Right ventricle myocardium (tissue), 1 donor: ENCODE measurements around a stretch of chr2.

GRCh38 chr2:69356-70169 lies 23.3 kb upstream of the FAM110C start:
- PRO-cap, 2 experiments: no peak in any of the 2 experiments

GRCh38 chr2:249474-250008 lies 14.3 kb downstream of the SH3YL1 start:
- PRO-cap, 2 experiments: no peak in any of the 2 experiments

DNA sequence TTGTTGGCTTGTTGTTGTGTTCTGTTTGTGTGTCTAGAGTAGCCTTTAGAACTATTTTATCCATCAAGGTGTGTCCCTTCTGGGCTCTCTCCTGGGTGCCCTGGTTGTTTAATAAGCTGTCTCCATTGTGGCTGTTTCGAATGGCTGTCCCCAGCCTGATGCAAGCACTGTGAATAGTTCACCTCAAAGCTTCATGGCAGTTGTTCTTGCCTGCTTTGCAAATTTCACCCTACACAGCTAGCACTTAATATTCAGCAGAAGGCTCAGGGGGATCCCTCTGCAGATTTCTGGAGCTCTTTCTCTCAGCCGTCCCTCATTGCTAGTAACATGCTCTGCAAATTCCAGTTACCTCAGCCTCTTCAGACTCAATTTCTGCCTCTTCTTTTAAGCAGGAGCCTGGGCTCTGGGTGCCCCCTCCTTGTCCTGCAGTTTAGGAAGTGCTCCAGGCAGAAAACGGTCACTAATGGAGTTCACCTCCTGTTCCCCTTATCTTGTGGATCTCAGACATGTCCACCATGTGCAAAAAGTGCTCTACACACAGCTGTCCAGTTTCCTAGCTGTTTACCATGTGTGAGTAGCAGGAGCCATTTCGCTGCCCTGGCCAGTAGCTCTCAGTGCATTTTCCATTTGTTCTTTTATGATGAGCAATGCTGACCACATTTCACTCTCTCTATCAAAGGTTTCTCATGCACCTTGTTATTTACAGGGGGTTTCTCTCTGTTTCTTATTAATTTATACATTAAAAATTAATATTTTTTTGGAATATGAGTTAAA lies 5.0 kb downstream of the SH3YL1 start:
- PRO-cap, 2 experiments: no peak in any of the 2 experiments

DNA sequence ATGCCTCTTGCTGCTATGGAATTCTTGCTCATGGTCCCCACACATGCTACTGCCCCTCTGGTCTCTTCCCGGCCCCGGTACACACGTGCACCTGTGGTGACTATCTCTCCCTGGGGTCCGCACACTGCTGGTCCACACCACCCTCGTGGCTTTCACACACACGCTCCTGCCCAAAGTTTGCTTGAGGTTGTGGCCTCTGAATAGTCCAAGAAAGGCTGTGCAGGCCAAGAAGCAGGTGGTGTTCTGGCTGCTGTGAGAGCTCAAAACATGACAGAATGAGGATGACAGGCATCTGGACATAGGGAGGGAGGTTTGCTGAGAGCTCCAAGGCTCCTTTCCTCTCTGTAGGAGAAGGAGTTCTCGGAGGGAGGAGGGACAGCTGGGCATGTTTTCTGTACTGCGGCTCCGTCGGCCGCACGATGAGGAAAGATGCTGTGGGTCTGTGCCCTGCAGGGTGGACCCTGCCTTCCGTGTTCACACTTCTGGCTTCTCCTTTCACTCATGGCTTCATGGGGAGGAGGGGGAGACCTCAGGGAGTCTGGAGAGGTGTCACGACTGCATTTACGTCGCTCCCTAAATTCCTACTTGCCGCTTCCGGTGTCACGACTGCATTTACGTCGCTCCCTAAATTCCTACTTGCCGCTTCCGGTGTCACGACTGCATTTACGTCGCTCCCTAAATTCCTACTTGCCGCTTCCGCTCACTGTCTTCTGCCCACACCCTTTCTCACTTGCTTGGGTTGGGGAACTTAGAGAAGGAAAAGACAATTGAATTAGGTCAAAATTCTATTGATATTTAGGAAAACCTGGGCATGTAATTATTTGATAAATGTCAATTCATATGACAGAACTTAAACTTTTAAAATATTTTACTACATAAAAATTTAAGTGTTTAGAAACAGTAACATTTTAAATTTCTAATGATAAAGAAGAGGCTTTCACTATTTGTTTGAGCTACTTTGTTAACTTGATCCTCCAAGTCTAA lies 68.3 kb upstream of the ALKAL2 start:
- PRO-cap, 2 experiments: no peak in any of the 2 experiments

- PRO-cap, 2 experiments: no peak in any of the 2 experiments
Measured at GRCh38 chr2:393538-394931, 106.1 kb upstream of the ALKAL2 start.

DNA sequence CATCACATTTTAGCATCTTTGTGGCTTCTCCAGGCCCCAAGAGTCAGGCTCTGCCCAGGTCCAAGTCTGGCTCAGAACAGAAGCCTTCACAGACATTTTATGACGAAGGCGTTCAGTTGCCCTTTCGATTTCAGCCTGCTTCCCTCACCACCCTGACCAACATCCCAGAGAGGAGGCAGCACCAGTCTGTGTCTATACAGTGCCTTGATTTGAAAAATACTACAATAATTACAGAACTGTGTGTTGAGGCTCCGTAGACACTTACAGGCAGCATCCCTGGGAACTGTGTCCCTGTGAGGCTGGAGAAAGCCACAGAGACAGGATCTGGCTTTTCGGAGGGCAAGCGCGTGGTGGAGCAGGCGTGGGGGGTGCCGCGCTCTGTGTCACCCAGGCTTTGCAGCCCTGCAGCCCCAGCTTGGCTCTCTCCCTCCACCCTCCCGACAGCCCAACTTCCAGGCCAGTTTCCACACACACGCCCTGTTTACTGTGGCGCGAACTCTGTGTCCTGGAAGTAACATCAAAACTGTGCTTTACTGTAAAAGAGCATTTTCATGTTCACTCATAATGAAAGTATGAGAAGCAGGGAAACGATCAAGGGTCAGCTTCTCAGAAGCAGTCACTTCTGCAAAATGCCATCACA lies 153.6 kb upstream of the ALKAL2 start:
- PRO-cap, 2 experiments: no peak in any of the 2 experiments

DNA sequence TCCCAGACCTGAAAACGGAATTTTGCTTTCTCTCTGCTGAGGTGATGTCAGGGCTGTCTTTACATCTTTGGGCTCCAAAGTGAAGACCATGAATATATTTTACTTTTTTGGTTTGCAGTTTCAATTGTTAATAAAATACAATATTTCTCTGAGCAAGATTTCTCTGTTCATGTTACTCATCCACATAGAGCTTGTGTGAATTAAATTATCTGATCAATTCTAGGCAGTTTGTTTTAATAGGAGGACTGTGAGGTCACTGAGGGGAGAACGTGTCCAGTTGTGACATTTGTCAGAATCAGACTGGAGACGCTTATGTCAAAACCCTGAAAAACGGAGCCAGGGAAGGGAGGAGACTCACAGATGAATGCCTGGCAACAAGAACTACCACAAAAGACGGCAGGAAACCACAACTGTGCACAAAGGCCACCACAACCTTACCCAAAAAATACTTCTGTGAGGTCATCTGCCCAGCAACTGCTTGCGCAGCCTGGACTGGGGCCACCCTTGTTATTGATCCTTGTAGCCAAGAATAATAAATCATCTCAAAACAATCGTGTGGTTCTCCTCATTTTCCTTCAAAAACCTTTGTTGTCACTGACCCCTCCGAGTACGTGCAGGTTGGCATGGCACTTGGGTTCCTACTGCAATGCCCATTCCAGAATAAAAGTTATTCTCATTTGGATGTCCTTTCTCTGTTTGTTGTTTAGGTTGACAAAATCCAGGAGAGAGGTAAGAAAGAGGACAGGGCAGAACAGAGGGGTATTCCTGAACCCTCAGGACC lies 173.0 kb upstream of the ALKAL2 start:
- PRO-cap, 2 experiments: no peak in any of the 2 experiments

DNA sequence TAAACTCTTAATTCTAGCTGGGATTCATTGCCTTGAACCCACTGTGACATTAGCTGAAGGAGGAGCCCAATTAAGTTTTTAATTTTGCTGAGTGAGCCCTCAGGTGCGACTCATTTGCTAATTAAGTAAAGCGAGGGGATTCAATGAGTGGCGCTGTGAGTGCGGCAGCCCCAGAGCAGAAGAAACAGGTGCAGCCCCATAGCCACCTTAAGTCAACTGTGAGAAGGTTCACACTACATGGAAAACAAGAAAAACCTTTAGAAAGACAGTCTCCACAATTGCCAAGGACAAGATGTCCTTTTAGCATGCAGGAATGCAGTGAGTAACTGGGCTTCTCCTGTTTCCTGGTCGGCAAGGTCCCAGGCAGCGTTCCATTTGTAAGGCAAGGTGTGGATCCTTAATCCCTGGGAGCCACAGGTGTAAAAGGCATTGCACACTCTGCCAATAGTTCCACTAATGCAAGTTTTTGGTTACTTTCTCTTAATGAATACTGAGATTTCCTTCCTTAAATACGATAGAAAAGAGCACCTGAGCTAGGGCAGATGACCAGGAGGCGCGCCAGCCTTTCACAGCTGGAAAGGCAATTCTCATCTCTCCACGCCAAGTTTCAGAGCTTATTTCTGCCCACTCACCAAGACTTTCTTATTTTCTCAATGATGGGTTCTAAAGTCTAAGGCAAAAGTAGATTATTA lies 87.6 kb downstream of the TMEM18 start:
- PRO-cap, 2 experiments: no peak in any of the 2 experiments

DNA sequence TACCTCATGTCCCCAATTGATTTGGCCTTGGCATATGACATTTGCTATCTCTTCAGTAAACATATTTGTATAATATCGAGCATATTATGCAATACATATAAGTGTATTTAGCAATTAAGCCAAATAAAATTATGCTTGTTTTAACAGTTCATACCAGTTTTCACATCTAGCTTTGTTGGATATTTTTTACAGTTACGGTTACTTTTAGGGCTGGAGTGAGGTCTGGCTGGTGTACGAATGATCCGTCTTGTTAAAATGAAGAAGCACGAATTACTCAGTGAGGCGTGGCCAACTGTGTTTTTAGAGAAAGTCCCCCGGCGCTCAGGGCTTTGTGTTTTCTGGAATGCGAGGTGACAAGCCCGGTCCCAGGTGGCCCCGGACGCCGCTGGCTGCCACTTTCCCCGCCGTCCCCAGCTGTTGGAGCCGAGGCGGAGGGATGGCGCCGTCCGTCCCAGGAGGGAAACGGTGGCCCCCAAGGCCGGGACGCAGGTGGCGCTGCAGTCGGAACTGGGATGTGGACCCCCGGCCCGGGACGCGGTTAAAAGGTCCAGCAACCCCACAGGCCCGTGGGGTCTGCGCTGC lies 41.3 kb downstream of the TMEM18 start:
- PRO-cap, 2 experiments: no peak in any of the 2 experiments

GRCh38 chr2:674571-675609 lies 2.3 kb downstream of the TMEM18 start:
- PRO-cap, 2 experiments: no peak in any of the 2 experiments

DNA sequence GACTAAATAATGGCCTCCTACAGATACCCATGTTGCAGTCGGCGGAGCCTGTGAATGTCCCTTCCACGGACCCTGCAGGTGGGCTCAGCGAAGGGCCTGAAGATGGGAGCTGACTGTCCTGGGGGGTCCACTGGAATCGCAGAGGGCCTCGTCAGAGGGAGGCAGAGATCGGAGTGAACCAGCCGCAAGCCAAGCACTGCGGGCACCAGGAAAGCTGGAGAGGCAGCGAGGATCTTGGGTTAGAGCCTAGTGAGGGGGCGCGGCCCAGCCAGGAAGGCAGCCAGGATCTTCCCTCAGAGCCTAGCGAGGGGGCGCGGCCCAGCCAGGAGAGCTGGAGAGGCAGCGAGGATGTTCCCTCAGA lies 62.5 kb upstream of the TMEM18 start:
- PRO-cap, 2 experiments: no peak in any of the 2 experiments

DNA sequence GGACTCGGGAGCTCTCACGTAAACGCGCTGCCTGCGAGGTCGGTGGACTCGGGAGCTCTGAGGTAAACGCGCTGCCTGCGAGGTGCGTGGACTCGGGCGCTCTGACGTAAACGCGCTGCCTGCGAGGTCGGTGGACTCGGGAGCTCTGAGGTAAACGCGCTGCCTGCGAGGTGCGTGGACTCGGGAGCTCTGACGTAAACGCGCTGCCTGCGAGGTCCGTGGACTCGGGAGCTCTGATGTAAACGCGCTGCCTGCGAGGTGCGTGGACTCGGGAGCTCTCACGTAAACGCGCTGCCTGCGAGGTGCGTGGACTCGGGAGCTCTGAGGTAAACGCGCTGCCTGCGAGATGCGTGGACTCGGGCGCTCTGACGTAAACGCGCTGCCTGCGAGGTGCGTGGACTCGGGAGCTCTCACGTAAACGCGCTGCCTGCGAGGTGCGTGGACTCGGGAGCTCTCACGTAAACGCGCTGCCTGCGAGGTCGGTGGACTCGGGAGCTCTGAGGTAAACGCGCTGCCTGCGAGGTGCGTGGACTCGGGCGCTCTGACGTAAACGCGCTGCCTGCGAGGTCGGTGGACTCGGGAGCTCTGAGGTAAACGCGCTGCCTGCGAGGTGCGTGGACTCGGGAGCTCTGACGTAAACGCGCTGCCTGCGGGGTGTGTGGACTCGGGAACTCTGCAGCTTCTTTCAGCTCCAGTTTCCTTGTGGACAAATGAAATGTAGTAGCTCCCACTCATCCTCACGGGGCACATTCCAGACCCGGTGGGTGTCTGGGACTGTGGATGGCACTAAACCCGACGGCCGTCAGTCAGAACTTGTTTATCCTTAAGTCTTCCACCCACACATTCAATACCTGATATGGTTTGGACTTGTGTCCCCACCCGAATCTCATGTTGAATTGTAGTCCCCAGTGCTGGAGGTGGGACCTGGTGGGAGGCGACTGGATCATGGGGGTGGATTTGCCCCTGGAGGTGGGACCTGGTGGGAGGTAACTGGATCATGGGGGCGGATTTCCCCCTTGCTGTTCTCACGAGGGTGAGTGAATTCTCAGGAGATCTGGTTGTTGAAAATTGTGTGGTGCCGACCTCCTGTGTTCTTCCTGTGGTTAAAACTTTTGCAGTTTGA lies 81.5 kb upstream of the SNTG2 start:
- PRO-cap, 2 experiments: no peak in any of the 2 experiments

DNA sequence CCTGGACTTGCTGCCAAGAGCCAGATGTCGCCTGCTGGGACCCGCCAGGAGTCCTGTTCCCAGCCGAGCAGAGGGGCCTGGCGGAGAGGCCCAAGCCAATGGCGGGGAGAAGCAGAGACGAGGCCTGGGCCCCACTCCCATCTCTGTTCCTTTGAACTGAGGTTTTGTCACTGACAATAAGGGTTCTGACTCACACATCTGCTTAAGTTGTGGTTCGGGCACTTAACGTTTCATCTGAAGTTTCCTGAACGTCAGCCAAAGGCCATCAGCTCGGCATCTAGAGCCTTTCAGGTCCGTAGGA lies 150.5 kb downstream of the PXDN start:
- PRO-cap, 2 experiments: no peak in any of the 2 experiments

DNA sequence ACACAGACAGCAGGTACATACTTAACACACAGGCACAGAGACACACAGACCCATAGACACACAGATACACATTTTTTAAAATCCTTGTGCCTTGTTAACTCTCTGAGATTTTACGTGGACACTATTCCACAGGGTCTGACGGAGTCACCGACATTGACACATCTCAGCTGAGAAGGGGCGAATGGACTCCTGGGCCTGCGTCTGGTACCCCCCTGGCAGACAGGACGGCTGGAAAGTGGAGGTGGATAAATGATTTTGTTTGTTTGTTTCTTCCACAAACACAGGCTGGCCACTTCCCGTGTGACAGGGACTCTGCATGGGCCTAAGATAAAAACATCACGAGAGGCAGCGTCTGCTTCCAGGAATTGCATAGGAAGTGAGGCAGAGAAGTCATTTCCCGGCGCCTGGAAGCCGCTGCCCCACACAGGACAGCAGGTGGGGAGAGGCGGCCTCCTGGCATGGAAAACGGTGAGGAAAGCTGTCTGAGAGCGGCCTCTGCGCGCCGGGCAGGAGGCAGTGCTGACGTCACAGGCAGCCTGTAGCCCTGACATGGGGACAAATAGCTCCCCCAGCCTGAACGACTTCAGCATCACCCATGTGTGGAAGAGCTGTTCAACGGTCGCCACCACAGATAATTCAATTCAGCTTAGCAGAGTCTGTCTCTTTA lies 139.3 kb downstream of the PXDN start:
- PRO-cap, 2 experiments: no peak in any of the 2 experiments

DNA sequence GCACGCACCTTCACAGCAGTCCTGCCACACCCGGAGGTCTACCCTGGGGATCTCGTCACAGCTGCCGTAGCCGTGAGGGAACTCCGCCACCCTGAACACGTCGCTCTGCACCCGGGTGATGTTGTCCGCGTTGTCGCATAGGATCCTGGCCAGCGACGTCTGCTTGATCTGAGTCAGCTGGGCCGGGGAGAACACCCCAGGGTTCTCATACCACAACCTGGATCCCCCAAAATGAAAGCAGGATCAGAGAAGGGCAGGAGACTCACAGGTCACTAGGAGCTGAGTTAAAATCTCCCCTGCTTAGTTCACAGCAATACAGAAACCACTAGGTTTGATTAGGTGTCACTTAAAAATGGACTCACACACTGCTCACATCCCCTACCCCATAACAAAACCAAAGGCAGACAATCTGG lies 100.9 kb downstream of the PXDN start:
- PRO-cap, 2 experiments: no peak in any of the 2 experiments

DNA sequence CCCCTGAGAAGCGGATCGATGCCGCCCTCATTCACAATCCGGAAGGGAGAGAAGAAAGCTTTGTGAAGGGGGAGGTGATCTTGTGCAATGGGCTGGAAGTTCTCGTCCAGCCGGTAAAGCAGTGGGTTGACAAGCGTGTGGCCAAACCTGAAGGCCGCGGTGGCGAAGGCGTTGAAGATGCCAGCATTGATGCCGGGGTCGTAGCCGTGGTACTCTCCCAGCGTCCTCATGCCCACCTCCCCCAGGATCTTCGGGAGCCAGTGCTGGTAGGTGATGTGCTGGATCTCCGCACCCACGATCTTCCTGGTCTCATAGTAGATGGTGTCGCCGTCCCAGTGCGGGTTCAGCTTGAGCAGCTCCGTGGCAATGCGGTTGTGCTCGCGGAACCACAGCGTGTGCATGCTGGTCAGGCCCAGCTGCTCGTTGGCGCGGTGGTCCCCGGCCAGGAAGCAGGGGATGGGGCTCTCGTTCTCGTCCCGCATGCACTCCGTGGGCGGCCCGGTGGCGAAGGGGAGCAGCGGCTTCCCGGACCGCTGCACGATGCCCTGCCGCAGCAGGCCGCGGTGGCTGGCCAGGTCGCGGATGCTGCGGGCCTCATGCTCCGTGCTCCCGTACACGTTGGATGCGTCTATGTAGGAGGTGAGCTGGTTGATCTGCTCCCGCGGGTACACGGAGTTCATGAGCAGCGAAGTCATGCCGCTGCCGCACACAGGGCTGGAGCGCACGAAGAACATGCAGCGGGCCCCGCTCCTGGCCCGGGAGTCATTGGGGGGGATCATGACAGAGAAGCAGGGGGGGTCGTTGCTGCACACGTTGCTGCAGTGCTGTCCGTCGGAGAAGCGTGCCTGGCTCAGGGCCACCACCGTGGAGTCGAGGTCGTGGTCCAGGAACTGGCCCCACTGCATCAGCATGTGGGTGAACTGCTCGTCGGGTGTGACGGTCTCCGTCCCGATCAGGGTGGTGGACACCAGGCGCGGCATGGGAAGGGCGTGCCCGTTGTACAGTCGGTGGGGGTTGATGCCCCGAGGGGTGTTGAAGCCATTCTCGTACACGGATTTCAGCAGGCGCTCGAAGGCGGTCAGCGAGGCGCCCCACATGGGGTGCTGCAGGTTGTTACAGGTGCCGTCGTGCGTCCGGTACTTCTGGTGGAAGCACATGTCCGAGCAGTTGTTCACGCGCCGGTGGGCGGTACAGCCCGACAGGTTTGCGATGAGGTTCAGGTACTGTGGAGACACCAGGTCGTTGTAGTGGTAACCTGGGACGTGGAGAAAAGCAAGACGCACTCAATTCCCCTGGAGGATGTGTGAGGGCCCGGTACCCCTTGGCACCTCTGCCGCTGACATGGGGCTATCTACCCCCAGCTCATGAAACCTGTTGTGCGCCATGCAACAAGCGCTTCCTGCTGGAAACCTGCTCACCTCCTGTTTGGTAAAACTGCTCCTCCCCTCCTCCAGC lies 95.4 kb downstream of the PXDN start:
- PRO-cap, 2 experiments: no peak in any of the 2 experiments

DNA sequence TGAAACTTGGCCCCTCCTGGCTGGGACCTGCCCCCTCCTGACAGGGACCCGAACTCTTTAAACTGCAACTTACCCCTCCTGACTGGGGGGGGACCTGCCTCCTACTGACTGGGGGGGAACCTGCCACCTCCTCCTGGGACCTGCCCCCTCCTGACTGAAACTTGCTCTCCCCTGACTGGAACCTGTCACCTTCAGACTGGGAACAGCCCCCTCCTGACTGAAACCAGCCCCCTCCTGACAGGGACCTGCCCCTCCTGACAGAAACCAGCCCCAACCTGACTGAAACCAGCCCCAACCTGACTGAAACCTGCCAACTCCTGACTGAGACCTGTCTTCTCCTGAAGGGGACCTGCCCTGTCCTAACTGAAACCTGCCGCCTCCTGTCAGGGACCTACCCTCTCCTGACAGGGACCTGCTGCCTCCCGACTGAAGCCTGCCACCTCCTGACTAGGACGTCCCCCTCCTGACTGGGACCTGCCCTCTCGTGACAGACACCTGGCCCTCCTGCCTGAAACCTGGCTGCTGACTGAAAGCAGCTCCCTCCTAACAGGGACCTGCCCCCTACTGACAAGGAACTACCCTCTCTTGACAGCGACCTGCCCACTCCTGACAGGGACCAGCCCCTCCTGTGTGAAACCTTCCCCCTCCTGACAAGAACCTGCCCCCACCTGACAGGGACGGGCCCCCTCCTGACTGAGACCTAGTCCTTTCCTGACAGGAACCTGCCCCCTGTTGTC lies 87.1 kb downstream of the PXDN start:
- PRO-cap, 2 experiments: no peak in any of the 2 experiments

DNA sequence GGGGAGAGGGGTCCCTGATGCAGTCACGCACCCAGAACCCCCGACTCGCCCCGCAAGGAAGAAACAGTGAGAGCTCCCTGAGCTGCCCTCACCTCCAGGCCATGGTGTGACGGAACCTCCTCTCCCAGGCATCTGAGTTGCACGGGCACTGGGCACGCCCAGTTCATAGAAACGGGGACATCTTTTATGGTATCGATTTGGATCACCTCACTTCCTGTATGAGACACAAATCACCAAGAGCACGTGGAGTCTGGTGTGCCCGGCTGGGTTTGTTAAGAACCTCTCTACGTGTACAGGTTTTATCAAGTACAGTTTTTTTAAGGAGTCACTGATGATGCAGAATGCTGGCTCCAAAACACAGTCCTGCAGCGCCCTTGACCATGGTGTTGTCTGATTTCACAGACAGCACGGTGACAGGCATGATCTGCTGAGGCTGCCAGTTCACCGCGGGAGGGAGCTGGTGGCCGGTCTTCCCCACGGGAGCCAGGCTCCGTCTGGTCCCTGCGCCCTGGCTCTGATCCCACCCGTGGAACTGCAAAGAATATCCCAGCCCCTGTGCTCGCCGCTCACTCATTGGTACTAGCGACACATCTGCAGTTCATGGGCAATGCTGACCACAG lies 35.6 kb downstream of the PXDN start:
- PRO-cap, 2 experiments: no peak in any of the 2 experiments

DNA sequence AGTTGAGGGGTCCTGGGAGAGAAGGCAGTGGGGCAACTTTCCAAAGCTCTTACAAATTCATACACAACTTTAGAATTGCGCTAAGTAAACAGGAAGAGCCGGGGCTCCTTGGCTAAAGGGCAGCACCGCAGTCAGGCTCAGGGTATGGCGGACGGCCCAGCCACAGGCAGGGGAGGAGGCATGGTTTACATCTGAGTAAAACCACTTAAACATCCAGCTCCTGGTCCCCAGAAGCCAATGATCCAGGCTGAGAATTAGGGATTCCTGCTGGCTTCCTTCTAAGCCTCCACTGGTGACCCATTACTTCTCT lies 13.9 kb downstream of the PXDN start:
- PRO-cap, 2 experiments: no peak in any of the 2 experiments

GRCh38 chr2:1742247-1742567 lies 2.1 kb downstream of the PXDN start:
- PRO-cap, 2 experiments: no peak in any of the 2 experiments